ENCODE results near the genes SRGAP2B, CD160 and LIX1L.

DNA sequence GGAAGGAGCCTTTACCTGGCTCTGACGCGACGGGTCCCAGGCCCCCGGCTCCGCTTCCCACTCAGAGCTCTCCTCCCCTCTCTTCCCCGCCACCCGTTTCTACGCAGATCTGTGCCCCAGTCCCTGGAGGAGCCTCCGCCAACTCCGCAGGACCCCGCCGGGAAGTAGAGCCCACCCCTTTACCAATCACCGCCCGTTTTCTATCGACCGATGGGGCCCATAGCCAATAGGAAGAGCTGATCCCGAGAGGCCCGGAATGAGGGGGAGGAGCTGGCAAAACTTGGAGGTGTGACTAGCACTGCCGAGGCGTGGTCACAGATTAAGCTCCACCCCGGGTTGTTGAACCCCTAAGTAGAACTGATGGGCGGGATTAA, at the start of gene SRGAP2B:
TSS of gene SRGAP2B (minus strand) at position 121 of the 374 bp plus-strand sequence.
- PRO-cap = no peak

- PRO-cap = bidirectional peak, plus-strand start at chr1:145281029, minus-strand start at chr1:145280733; bidirectional peak, plus-strand start at chr1:145281116, minus-strand start at chr1:145281221
Measured at GRCh38 chr1:145280568-145281943, 39.1 kb upstream of the PPIAL4D start.

DNA sequence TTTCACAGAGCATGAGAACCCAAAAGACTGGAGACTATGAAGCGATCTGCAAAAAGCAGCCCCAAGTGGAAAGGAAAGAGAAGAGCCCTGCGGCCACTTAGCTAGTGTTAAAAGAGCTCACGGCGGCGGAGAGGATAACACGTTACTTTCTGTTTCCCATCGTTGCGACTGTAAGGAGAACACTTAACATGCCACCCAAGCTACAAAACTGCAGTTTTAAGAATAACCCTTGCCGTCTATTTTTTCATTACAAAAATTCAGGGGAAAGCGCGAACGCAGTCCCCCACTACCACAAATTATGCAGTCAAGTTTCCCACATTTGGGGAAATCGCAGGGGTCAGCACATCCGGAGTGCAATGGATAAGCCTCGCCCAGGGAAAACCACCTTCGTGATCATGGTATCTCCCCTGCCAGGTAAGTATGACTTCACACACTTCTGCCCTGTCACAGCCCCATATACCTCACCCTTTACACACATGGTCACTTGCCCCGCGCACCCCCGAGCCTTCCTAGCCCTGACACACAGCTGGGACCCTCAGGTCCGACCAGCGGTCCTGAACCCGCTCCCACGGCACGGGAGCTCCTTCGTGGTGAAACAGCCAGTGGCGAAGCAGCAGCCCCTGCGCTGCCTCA, 40.1 kb upstream of the NBPF20 start:
- PRO-cap = no peak

DNA sequence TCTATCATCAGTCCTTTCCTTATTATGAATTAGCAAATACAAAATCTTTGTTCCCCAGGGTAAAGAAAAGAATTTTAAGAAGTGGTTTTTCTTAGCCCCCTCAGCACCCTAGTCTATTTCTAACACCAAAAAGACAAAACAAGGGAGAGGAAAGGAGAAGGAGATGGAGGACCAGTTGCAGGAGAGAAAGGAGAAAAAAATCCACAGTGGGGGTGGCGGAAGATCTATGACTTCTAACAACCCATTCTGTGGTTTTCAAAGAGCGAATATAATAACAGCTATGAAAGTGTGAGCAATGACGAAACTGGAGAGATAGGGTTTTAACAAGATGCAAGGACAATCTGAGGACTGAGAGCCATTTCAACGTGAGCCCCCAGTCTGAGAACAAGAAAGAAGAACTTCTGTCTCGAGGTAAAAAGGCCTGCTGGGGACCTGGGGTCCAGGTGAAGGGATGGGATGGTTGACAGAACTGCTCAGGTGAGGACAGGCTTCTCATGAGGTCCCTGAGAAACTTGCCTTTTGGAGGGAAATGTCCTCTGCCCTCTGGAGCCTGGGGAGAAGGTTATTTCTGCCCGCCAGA, at the start of gene CD160:
TSS of gene CD160 (plus strand) at position 351 of the 580 bp plus-strand sequence.
- PRO-cap = unidirectional peak, plus-strand start at position 359 of the sequence

GRCh38 chr1:145759205-145760010, 40.1 kb downstream of the CD160 start:
- PRO-cap = no peak

DNA sequence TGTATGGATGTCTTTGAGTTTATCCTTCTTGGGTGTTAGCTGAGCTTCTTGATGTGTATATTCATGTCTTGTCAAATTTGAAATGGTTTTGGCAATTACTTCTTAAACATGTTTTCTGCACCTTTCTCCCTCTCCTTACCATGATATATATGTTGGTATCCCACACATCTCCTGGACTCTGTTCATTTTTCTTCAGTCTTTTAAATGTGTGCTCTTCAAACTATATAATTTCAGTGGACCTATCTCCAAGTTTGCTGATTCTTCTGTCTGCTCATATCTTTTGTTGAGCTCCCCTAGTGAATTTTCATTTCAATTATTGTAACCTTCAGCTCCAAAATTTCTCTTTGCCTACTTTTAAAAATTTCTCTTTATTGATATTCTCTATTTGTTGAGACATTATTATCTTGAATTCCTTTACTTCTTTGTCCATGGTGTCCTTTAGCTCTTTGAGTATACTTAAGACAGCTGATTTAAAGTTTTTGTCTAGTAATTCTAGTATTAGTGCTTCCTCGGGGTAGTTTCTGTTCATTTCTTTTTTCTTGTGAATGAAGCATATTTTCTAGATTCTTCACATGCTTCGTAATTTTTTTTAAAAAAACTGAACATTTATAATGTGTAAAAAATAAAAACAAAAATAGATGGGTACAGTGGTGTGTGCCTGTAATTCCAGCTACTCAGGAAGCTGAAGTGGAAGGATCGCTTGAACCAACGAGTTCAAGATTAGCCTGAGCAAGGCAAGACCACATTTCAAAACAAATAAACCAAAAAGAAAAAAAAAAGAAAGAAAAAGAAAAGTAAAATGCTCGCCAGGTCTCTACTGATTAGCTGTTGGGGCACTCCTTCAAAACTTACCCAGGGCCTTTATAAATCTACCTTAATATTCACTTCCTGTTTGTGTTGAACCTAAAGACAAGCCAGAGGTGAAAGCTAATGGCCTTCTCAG, 50.9 kb downstream of the RNF115 start:
- PRO-cap = no peak

GRCh38 chr1:145784753-145784977, 39.2 kb downstream of the RNF115 start:
- PRO-cap = no peak

DNA sequence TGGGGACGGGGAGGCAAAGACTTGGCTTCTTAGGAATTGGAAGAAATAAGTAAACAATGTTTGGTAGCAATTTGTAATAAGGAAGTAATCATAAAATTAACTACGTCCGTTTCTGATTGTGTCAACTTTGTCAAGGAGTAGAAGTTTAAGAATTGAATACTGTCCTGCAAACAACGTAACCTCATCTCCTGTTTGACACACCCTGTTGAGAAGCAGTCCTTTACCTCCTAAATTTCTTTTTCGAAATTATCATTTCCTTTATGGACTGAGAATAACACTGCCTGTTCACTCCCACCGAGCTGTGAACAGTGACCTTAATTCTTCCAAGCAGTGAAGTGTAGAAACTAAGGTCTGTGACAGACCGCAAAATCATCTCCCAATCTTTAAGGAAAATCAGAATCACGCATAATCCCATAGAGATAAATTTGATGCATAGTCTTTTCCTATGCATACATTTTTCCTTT, 604 bp downstream of the POLR3C start:
- PRO-cap = no peak

DNA sequence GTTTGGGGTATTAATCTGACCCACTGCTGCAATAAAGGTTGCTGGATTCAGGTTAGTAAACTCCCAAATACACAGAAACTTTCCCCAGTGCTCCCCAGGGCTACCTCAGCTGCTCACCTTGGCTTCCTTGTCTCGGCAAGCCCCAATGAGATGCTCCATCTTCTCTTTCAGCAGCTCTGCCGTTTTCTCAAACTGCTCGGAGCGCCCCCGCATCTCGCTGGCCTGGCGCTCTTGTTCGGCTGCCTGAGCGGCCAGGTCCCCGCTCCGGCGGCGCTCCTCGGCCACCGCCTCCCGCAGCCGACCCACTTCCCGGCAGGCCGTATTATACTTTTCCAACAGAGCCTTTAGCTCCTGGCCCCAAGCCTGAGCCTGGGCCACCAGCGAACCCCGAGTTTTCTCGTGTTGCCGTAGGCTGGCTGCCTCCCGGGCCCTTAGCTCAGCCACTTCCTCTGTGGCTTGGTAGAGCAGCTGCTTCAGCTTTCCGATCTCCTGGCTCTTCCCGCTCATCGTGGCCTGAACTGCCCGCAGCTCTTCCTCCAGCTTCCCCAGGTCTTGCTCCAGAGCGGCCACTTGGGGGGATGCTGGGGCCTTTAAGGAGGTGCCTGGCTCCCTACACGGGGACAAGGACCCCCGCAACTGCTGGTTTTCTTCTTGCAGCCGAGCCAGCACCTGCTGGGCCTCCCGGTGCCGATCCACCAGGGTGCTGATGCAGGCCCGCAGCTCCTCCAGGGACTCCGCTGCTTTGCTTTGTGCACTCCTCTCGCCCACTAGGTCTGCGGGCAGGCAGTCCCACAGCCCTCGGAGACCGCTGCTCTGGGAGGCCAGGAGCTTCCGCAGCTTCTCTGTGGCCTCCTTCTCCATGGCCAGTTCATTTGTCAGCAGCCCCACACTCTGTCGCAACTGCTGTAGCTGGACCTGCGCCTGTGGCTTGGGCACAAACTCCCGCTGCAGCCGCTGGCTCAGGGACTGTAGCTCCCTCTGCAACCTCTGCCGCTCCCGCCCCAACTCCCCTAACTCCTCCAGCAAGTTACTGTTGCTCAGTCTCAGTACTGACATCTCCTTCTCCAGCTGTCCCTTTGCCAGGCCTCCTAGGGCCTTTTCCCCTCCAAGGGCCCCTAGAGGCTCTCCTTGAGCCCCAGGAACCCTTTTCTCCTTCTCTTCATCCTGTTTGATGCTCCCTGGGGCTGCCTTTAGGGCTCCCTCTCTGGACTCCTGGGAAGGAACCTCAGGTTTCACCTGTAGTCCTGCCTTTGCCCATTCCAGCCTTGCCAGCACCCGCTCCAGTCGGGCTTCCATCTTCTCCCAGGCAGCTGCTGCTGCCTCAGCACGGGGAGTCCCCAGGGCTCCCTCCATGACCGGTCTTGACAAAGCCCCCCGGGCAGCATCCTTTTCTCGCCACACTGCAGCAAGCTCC, 13.3 kb downstream of the ANKRD35 start:
- PRO-cap = unidirectional peak, minus-strand start at position 389 of the sequence

GRCh38 chr1:145956827-145957272, 967 bp downstream of the LIX1L start:
- PRO-cap = bidirectional peak, plus-strand start at chr1:145957086, minus-strand start at chr1:145957008

DNA sequence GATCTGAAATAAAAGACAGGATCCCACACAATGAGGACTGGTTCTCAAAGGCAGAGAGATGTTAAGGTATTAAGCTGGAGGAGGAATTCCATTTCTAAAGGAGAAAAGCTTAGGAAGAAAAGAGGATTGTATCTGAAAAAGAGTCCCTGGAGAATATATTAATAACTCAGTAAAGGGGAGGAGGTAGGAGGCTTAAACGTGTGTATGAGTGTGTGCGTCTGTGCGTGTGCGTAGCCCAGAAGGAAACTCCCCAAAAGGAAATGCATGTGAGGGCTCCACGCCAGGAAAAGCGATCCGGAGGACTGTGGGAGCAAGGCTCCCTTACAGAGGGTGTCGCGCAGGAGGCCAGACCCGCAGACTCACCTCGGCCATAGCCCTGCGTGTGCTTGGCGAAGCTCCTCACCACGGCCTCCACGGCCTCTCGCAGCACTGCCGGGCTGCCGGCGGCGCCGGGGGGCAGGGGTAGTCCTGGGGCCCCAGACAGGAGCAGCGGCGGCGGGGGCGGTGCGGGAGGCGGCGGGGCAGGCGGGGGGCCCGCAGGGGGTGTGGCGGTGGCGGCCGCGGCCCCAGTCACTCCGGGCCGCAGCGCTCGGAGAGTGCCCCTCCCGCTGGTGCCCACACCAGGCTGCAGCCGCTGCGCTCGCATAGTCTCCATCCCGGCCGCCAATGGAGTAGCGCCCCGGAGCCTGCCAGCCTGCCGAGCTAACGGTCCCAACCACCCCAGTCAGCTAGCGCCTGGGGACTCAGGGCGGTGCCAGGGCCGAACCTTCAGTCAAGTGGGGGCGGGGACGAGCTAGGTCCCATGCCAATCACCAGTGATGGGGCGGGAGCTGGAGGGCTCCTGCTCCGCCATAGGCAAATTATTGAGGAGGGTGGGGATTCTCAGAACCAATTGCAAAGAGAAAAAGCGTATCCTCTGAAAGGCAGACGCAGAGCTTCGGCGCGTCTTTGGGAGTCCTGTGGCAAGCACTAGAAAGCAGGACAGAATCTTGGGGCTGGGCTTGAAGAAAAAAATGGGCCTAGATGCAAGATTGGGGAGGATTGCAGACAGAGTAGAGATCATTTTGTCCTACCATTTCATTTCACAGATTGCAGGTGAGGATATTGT, at the start of gene LIX1L:
TSS of gene LIX1L (minus strand) at position 745 of the 1,108 bp plus-strand sequence.
- PRO-cap = bidirectional peak, plus-strand start at position 286 of the sequence, minus-strand start at position 249 of the sequence; bidirectional peak, plus-strand start at position 932 of the sequence, minus-strand start at position 730 of the sequence

- PRO-cap = bidirectional peak, plus-strand start at chr1:145995199, minus-strand start at chr1:145995177
Measured at GRCh38 chr1:145995010-145995561, 1.3 kb downstream of the TXNIP start.

- PRO-cap = no peak
Measured at GRCh38 chr1:146411788-146412489, 67.4 kb upstream of the PPIAL4H start.

DNA sequence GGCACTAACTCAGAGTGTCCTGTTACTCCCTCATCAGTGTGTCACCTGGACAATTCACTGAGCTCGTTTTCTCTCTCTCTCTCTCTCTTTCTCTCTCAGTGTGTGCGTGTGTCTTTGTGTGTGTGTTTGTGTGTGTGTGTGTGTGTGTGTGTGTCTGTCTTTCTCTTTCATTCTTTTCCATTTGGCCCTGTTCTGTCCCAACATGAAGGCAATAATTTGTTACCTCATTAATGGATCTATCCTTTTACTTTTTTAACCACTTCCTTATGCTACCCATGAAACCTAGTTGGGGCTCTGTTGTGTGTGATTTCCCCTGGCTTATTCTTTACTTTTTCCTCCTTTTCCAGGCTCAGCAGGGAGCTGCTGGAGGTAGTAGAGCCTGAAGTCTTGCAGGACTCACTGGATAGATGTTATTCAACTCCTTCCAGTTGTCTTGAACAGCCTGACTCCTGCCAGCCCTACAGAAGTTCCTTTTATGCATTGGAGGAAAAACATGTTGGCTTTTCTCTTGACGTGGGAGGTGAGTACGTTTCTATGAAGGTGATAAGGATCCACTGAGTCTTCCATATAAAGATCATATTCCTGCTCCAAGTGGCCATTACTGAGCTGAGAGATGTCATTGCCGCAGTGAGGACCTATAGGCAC, 49.6 kb downstream of the NBPF12 start:
- PRO-cap = no peak

- PRO-cap = no peak
Measured at GRCh38 chr1:147168633-147169208, 3.5 kb downstream of the PRKAB2 start.

GRCh38 chr1:147215250-147215681, 9.9 kb downstream of the FMO5 start:
- PRO-cap = no peak

DNA sequence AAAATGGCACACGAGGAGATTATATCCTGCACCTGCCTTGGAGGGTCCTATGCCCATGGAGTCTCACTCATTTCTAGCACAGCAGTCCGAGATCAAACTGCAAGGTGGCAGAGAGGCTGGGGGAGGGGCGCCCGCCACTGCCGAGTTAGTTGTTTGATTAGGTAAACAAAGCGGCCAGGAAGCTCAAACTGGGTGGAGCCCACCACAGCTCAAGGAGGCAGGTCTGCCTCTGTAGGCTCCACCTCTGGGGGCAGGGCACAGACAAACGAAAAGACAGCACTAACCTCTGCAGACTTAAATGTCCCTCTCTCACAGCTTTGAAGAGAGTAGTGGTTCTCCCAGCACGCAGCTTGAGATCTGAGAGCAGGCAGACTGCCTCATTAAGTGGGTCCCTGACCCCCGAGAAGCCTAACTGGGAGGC, 138.6 kb upstream of the BCL9 start:
- PRO-cap = no peak

DNA sequence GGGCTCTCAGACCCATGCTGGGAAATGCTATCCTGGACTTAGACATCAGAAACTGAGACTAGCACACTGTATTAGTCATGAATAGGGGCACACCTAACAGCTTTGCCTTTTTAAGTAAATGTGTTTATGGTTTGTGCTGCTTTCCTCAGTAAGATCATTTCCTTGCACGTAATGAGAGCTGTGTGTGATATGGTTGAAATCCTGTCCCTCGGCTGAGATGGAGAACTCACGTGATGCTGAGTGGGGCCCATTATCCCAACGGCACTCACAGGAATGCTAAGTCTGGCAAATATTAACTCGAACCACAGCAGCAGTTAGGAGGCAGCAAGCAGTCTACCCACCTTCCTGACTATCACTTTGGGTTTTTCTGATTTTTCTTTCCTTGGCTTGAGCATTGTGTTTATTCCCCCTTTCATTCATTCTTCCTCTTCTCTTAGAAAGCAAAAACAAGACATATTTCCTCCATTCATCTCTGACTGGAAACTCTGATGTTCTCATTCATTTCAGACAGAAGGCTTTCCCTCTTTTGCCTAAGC, 38.3 kb downstream of the BCL9 start:
- PRO-cap = no peak

DNA sequence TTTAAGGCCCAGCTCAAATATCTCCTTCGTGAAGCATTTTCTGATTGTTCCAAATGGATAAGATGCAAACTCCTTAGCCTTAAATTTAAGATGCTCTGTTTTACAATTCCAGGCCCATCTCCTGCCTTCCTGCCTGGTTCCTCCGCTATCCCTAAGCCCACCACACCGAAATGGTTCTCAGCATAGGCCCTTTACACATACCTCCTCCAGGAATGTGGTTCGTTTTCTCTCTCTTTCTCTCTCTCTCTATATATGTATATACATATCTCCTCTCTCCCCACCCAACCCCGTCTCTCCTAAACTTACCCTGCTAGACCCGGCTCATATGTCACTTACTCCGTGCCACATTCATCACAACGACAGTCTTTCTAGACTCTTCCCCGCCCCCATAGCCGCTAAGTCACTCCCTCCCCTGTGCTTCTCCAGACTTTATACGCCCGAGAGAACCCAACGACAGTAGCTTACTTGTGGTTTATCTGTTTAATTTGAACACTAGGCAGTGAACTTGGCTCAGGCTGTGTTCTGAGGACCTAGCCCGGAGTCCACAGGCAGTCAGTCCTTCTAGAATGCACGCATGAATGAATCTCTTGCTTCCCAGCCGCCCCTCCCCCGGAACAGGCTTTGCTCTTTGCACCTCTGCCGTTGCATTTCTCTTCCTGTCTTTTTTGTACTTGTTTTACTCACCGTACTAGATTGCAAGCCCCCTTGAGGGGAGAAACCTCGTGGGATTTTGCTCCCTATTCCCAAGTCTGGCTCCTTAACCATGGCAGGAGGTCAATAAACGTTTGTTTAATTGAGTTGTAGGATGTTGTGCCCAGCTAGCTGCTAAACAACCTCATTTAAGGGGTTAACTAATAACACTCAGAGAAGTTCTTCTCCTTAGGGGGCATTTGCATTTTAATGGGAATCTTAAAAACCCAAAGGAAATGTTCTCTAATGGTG, 45.8 kb downstream of the BCL9 start:
- PRO-cap = no peak

- PRO-cap = no peak
Measured at GRCh38 chr1:148048320-148049063, 103.6 kb downstream of the NBPF11 start.

All from colic lymph node (tissue), 1 donor.